Measurements from ENCODE around the gene GAS8.

DNA sequence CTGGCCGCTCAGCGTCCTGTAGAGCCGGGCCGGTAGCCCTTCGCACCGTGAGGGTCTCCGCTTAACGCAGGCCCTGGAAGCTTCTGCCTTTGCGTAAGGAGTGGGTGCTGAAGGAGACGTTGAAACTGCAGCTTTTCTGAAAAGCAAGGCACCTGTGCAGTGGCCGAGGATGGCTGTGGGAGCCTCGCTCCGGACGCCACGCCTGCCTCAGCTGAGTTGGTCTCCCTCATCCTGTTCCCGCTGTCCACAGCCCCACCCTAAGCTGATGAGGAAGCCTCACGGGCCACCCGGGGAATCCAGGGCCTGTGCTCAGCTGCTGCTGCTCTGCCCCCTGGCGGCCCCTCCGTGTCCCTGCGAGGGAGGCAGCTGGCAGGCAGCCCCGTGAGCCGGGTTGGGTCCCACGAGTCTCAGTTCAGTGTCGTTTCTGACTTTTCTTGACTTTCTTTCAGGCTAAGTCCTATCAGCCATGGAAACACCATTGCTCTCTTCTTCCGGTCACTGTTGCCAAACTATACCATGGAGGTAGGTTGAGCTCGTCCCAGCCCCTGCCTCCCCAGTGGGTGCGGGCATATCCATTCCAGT is 8.4 kb upstream of the MC1R start:
- PRO-cap, result no peak

GRCh38 chr16:89917554-89918211 is 979 bp upstream of the MC1R start:
- PRO-cap, result unidirectional peak, plus-strand start at chr16:89917968

DNA sequence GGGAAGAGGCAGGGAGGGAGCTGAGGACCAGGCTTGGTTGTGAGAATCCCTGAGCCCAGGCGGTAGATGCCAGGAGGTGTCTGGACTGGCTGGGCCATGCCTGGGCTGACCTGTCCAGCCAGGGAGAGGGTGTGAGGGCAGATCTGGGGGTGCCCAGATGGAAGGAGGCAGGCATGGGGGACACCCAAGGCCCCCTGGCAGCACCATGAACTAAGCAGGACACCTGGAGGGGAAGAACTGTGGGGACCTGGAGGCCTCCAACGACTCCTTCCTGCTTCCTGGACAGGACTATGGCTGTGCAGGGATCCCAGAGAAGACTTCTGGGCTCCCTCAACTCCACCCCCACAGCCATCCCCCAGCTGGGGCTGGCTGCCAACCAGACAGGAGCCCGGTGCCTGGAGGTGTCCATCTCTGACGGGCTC is 318 bp downstream of the MC1R start:
- PRO-cap, result no peak

DNA sequence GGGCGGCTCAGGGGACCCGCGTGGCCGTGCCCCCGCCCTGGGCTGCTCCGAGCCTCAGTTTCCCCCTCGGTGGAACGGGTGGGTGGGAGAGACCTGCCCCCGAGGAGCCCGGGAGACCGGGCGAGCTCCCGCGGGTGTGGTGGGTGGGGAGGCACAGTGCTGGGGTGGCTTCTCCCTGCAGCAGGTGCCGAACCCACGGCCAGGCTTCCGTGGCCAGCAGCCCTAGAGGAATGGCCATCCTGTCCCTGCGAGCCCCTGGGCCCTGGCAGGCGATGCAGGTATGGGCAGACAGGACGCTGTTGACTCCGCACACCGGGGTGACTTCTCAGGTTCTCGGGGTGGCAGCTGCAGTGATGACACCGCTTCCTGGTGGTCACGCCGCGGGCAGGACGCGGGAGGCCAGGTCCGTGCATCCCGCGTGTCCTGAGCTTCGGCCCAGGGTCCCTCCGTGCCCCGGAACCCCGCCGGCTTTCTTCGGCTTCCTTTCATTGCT is 727 bp downstream of the DEF8 start:
- PRO-cap, result no peak

DNA sequence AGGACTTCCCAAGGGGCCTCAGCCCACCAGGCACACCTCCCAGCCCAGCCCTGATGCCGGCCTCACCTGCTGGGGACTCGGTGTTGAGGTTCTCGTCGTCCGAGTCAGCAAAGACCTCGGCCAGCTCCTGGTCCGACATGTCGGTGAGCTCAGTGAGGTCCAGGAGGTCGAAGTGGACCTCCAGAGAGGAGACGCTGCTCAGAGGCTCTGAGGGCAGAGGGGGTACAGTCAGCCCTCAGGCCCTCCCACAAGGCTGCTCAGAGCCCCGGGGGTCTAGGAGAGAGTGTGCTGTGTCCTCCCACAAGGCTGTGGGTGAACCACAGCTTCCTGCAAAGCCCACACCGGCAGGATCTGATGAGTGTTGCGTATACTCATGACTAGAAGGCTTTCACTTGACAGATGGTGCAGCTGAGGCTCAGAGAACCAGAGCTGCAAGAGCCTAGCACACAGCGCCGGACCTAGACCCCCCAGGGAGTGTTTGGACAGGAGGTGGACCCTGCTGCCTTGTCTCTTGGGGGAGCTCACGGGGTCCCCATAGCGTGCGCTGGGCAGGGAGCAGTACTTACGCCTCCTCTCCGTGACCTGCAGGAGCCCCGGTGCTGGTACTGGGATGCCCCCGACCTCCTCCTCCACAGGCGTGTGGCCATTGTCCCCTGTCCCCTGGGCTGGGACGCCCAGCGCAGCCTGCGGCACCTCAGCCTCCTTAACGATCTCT is 10.4 kb downstream of the DBNDD1 start:
- PRO-cap, result no peak

GRCh38 chr16:90022149-90023052 is at the start of gene GAS8:
Gene GAS8, plus strand, starts transcription at chr16:90022680.
- PRO-cap, result bidirectional peak, plus-strand start at chr16:90022693, minus-strand start at chr16:90022560

- PRO-cap, result no peak
These were observed 20.6 kb downstream of the PRDM7 start for GRCh38 chr16:90056519-90056973.